Bronchial epithelial cell (primary cell): ENCODE measurements around a stretch of chr3.

GRCh38 chr3:174606233-174606722 is 252.9 kb upstream of the NAALADL2 start:
- RRBS, 2 experiments = no CpG with 5 or more reads among the region's 8 CpGs

DNA sequence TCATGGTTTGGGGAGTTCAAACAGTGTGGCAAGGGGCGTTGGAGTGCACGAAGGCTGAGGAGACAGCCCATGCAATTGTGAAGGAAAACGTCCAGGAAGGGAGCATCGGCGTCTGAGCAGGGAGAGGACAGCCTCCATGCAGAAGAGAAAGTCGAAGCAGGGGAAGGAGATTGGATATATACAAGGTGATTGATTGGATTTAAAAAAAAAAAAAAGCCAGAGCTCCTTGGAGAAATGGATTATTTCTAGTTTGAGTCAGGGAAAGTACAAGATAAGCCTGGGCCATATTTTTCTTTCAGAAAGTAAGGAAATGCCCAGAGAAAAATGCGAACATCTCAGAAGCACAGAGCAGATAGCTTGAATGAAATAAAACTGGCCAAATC is 836.8 kb downstream of the TBL1XR1 start:
- RRBS, 2 experiments = no CpG with 5 or more reads among the region's 7 CpGs

DNA sequence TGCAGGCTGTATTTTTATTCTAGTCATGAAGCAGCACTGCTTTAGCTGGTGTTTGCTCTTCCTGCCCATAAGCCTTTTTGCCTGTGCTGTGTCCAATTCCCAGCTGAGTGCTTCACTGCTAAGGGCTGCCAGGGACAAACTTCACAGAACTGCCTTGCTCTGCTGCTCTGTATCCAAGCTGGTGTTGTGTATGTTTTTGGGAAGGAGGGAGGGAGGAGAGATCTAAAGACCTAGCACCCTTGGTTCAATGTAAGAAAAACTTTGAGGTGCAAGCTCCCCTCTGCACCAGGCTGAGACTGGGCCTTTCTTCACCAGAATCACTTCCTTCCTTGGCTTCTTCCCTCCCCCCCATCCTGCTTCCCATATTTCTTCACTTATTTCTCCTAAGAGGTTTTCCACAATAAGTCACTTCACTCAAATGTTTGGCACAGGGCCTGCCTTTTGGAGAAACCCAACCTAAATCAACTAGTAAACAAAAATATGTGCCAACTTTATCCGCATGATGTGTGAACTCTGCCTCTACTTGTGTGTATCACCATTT is 156.1 kb downstream of the TBL1XR1 start:
- RRBS, 2 experiments = no CpG with 5 or more reads among the region's 1 CpG

- RRBS, 2 experiments = no CpG with 5 or more reads among the region's 4 CpGs
Measured at GRCh38 chr3:177046709-177047662, 150.3 kb downstream of the TBL1XR1 start.

GRCh38 chr3:177050433-177050739 is 146.9 kb downstream of the TBL1XR1 start:
- RRBS, 2 experiments = no CpG with 5 or more reads among the region's 3 CpGs

DNA sequence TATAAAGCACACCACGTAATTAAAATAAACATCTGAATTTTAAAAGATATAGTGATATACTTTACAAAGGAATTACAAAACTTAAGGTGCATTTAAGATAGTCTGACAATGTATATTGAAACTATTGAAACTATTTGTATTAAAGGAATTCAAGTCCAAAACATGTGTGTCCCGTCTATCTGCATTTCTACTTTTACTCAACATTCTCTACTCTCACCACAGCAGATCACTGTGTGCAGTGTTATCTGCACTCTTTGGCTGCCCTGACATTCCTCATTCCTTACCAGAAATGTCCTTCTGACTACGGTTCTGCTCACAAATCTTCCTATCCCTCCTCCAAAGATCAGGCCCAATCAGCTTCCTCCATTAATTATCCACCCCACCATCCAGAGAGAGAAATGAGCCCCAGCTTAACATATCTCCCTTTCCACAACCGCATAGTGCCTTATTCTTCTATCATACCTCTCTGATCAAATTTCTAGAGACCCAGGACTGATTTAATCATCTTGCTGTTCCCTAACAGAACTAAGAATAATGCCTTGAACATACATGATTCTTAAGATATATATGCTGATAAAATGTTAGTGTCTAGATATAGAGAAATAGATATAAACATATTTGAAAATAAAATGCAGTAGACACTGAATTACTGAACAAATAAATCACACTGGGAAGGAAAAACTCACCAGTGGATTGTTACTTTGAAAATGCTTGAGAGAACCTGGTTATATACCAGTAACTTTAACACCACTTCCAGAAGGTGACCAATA is 94.6 kb downstream of the TBL1XR1 start:
- RRBS, 2 experiments = no CpG with 5 or more reads among the region's 4 CpGs

GRCh38 chr3:177270842-177271391 is 73.6 kb upstream of the TBL1XR1 start:
- RRBS, 2 experiments = no CpG with 5 or more reads among the region's 16 CpGs

GRCh38 chr3:177377058-177377690 is 179.9 kb upstream of the TBL1XR1 start:
- RRBS, 2 experiments = no CpG with 5 or more reads among the region's 14 CpGs

DNA sequence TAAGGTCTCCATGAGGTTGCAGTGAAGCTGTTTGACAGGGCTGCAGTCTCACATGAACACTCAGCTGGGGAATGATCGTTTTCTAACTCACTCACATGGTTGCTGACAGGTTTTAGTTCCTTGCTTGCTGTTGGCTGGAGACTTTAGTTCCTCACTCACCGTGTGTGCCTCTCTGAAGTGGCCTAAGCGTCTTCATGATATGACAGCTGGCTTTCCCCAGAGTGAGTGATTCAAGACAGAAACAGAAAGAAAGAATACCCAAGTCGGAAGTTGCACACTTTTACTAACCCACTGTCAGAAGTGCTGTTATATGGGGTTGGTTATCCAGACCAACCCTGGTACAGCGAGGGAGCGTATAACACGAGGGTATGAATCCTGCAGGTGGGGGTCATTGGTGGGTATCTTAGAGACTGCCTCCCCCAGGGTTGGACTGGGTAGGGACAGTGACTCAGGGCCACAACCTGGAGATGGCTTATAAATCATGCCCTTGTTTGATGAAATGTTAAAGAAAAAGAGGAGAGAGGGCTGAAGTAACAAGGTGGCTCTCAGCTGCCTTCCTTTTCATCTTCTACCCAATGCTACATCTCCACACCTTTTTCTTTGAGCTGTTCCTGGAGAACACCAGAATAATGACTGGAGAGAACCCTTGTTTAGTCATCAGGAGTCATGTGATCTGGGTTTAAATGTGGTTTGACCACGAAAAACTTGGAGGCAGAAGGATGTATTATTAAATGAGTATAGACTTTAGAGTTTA is 230.0 kb upstream of the TBL1XR1 start:
- RRBS, 2 experiments = no CpG with 5 or more reads among the region's 8 CpGs

GRCh38 chr3:177428982-177429311 is 231.7 kb upstream of the TBL1XR1 start:
- RRBS, 2 experiments = no CpG with 5 or more reads among the region's 1 CpG

- RRBS, 2 experiments = no CpG with 5 or more reads among the region's 9 CpGs
Measured at GRCh38 chr3:177589762-177590587, 392.7 kb upstream of the TBL1XR1 start.

DNA sequence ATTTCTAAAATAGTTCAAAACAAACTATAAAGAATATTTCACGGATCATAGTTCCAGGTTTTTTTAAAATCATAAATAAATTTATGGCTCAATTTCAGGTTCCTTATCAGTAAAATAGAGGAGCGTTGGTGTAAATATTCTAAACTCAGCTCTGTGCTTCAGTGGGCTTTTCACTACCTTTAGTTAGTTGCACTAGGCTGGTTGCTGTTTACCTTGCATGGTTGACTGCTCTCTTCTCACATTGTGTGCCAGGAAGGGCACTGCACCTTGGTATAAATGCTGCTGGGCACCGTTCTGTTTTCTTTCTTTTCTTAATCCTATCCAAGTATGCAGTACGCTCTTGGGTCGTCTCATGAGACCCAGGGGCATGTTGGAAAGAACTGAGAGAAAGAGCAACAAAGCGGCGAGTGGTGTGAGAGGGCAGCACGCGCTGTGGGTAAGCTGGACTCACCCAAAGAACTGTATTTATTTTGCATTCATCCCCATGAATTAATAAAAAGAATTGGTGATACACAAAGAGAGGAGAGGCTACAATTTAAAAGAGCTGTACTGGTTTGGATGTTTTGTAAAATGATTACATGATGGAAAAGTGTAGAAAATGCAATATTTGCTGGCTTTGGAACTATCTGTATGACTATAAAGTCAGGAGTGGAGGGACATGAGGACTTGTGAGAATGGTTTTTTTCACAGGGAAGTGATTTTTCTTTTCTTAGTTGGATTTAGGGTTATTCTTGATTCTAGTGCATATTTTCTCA is 22.5 kb downstream of the KCNMB2 start:
- RRBS, 2 experiments = no CpG with 5 or more reads among the region's 9 CpGs

DNA sequence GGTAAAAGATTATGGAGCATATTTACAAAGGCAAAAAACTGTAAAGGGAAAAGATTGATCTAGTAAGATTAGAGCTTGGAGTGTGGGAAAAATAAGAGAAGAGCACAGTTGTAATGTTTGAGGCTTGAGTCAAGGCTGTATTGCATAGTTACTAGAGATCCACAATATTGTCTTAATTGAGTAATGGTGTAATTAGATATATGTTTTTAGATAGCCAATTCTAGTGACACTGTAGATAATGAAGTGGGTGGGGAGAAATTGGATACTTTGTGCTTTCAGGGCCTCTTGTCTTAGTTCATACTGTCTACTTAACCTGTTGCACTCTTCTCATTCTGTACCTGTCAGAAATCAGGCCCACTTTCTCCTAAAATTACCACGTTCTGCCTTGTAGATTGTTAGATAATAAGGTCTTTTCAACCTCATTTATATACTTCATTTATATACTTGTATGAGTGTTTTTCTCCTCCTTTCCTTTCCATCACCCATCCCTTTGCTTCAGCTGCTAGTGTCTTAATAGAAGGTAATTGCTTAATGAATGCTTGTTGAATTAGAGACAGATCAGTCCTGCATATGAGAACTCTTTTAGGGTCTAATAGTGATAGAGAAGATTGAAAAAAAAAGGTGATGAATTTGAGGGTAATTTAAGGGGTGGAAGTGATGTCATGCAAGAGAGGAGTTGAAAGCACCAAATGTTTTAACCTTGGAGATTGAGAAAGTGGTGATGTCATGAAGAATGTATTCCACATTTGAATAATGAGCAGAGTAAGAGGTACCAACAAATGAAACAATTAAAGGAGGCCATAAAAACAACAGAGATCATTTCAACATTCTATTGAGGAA is 32.0 kb downstream of the PIK3CA start:
- RRBS, 2 experiments = no CpG with 5 or more reads among the region's 1 CpG

DNA sequence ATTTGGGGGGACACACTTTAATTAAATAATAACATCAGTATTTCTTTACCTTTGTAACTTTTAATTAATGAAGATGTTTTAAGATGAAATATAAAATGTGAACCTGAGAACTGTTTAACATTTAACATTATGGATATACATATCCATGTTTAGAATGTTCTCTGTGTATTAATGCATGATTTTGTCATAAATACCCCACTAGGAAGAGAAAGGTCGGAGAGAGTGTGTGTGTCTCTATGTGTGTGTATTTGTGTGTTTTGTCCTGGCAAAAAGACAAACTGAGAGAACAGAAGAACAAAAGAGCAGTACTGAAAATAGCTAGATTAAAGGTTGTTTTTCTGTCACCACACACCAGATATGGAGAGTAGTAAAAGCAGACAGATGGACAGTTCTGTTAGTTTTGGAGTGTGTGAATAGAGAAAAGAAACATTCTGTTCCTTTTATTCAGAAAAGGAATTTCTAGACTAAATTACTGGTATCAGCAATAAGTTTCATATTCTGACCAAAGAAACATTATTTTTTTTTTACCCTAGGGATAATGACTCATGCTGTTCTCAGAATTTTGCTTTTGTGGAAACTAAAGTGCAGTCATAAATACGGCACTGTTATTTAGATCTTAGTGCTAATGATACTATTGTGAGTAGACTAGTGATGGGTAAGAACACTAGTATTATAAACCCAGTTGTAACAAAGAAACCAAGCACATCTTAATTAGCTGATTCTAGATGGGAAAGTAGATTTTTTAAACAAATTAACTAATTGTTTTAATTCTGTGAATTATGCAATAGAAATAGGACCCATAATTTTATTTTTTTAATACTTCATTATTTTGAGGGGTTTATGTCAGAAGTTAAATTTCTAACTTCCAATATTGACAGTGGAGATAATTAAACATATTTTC is 32.9 kb downstream of the PIK3CA start:
- RRBS, 2 experiments = no CpG with 5 or more reads among the region's 2 CpGs

DNA sequence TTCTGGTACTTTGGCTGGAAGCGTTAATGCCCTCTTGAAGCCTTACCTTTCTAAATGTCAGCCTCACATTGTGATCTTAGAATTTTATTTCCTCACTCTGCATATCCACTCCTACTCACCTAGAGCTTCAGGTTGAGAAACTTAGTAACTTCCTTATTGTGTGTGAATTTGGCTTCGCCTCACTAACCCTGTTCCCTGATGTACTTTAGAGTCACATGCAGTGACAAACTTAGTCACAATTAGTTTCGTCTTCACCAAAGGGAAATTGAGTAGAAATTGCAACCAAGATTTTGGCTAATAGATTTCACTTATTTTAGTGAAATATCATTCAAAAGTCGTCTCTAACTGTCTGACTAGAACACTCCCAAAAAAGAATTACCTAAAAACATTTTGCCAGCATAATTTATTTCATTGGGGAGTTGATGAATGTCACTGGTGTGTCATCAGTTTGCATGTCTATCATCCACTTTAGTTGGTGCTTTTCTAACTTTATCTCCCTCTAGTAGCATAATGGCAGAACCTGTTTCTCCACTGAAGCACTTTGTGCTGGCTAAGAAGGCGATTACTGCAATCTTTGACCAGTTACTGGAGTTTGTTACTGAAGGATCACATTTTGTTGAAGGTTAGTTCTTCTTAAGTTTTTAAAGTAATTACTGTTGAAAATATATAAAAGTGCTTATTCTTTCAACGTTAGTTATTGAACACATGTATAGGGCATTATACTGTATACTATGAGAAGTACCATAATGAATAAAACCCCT is 1.0 kb downstream of the MFN1 start:
- RRBS, 2 experiments = no CpG with 5 or more reads among the region's 6 CpGs

- RRBS, 2 experiments = no CpG with 5 or more reads among the region's 4 CpGs
Measured at GRCh38 chr3:179734502-179735412, 81.9 kb downstream of the USP13 start.

- RRBS, 2 experiments = no CpG with 5 or more reads among the region's 2 CpGs
Measured at GRCh38 chr3:179882330-179882766, 154.4 kb downstream of the PEX5L start.

- RRBS, 2 experiments = 4% methylated on average over 5 of the region's 30 CpGs
Measured at GRCh38 chr3:179942096-179942668, 94.6 kb downstream of the PEX5L start.

DNA sequence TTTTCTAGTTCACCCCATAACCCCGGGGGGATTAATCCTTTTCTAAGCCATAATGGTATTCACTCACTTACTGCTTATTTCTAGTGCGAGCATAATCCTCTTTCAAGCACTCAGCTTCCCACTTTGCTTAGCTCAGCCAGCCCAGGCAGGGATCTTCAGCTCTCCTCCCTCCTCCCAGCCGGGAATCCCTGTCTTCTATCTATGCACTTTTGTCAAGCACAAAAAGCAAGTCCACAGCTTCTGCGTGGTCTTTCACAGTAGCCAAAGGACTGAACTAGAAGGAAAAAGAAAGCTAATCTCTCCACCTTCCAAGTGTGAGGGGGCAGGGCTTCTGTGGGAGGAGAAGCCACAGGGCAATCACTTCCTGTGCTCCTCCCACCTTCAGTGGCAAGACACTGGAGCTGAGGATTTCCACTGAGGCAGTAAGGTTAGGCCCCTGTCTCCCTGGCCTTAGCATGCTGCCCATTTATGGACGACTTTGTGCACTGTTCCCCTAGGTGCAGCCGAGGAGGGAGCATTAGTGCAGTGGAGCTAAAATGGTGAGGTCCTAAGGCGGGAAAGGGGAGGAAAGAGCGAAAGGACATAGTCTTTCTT is 62.7 kb downstream of the PEX5L start:
- RRBS, 2 experiments = no CpG with 5 or more reads among the region's 8 CpGs

GRCh38 chr3:182165320-182165706 is 453.6 kb downstream of the SOX2 start:
- RRBS, 2 experiments = no CpG with 5 or more reads among the region's 4 CpGs